ENCODE results near the genes ERBB2 and THRA.

GRCh38 chr17:39443401-39443913 lies 7.6 kb downstream of the MED1 start:
- RRBS: no CpG with 5 or more reads among the region's 1 CpG

DNA sequence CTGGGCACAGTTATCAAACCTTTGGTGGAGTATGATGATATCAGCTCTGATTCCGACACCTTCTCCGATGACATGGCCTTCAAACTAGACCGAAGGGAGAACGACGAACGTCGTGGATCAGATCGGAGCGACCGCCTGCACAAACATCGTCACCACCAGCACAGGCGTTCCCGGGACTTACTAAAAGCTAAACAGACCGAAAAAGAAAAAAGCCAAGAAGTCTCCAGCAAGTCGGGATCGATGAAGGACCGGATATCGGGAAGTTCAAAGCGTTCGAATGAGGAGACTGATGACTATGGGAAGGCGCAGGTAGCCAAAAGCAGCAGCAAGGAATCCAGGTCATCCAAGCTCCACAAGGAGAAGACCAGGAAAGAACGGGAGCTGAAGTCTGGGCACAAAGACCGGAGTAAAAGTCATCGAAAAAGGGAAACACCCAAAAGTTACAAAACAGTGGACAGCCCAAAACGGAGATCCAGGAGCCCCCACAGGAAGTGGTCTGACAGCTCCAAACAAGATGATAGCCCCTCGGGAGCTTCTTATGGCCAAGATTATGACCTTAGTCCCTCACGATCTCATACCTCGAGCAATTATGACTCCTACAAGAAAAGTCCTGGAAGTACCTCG lies 1.1 kb downstream of the CDK12 start:
- RRBS: 3% methylated on average over 5 of the region's 29 CpGs

GRCh38 chr17:39470862-39471910 lies 9.9 kb downstream of the CDK12 start:
- RRBS: no CpG with 5 or more reads among the region's 4 CpGs

DNA sequence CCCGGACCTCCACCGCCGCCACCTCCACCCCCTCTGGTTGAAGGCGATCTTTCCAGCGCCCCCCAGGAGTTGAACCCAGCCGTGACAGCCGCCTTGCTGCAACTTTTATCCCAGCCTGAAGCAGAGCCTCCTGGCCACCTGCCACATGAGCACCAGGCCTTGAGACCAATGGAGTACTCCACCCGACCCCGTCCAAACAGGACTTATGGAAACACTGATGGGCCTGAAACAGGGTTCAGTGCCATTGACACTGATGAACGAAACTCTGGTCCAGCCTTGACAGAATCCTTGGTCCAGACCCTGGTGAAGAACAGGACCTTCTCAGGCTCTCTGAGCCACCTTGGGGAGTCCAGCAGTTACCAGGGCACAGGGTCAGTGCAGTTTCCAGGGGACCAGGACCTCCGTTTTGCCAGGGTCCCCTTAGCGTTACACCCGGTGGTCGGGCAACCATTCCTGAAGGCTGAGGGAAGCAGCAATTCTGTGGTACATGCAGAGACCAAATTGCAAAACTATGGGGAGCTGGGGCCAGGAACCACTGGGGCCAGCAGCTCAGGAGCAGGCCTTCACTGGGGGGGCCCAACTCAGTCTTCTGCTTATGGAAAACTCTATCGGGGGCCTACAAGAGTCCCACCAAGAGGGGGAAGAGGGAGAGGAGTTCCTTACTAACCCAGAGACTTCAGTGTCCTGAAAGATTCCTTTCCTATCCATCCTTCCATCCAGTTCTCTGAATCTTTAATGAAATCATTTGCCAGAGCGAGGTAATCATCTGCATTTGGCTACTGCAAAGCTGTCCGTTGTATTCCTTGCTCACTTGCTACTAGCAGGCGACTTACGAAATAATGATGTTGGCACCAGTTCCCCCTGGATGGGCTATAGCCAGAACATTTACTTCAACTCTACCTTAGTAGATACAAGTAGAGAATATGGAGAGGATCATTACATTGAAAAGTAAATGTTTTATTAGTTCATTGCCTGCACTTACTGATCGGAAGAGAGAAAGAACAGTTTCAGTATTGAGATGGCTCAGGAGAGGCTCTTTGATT lies 69.7 kb downstream of the CDK12 start:
- RRBS: no CpG with 5 or more reads among the region's 20 CpGs

GRCh38 chr17:39642482-39643123 lies 5.7 kb downstream of the STARD3 start:
- RRBS: no CpG with 5 or more reads among the region's 7 CpGs

DNA sequence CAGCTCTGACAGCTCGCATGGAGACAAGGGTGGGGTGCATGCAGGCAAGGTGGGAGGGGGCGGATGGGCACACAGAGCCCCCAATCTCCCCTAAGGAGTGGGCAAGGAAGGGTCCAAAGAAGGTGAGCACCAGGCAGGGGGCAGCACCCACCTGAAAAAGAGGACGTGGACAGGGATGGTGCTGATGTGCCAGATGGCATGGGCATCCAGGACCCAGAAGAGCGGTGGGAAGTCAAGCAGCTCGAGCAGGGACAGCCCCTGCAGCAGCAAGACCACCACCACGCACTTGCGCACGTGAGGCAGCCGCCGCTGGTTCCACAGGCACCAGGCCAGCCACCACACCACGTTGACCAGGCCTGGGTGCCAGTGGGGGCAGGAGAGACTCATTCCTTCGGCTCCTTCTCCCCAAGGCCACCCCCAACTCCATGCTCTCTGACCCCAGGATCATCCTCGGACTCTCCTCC lies 4.7 kb downstream of the PNMT start:
- RRBS: no CpG with 5 or more reads among the region's 13 CpGs

- RRBS: no CpG with 5 or more reads among the region's 9 CpGs
Observed at GRCh38 chr17:39678321-39678981, 9.4 kb downstream of the PGAP3 start.

DNA sequence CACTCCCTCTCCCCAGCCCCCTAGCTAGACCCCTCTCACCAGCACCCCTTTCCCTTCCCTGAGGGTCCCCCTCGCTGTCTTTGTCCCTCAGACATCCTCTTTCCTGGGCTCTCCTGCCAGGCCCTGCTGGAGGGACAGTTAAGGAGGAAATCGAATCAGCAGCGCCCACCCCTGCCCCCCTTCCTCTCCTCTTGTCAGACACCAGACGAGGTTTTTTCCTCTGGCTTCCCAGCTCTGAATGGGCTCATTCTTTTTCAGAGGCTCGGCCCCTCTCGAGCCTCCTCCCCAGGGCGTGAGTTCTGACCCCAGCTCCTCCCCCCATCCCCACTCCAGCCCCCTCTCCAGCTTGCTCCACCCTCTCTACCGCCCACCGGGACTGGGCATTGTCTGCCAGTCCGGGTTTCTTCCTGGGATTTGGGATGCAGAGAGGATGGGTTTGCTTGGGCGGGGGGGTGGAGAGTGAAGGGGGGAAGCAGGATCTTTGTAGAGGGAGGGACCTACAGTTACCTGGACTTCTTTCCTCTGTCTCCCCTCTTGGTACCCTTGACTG lies 3.8 kb upstream of the ERBB2 start:
- RRBS: no CpG with 5 or more reads among the region's 11 CpGs

DNA sequence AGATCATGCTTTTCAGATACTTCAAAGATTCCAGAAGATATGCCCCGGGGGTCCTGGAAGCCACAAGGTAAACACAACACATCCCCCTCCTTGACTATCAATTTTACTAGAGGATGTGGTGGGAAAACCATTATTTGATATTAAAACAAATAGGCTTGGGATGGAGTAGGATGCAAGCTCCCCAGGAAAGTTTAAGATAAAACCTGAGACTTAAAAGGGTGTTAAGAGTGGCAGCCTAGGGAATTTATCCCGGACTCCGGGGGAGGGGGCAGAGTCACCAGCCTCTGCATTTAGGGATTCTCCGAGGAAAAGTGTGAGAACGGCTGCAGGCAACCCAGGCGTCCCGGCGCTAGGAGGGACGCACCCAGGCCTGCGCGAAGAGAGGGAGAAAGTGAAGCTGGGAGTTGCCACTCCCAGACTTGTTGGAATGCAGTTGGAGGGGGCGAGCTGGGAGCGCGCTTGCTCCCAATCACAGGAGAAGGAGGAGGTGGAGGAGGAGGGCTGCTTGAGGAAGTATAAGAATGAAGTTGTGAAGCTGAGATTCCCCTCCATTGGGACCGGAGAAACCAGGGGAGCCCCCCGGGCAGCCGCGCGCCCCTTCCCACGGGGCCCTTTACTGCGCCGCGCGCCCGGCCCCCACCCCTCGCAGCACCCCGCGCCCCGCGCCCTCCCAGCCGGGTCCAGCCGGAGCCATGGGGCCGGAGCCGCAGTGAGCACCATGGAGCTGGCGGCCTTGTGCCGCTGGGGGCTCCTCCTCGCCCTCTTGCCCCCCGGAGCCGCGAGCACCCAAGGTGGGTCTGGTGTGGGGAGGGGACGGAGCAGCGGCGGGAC lies at the start of gene ERBB2:
Gene ERBB2 (plus strand): TSS at position 544 of the 831 bp plus-strand sequence.
- RRBS: 2% methylated on average over 28 of the region's 43 CpGs

DNA sequence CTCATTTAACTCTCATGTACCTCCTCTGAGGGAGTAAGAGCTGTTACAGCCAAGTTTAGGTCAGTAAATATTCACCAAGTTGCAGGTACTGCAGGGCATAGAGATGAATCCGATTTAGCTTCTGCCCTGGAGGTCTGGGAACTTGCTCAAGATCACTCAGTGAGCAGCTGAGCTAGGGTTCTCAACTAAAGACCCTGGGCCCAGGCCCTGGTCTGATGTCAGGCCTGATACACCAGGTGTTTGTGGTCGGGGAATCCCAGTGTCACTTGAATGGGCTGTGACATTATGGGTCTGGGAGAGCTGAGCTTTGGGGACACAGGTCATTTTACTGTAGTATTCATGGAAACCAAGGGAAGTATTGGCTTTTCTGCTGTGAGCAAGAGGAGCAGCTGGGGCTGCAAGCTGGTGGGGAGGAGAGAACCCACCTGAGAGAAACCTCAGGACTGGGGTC lies 3.7 kb downstream of the ERBB2 start:
- RRBS: no CpG with 5 or more reads among the region's 2 CpGs

GRCh38 chr17:39713675-39713875 lies 13.7 kb downstream of the ERBB2 start:
- RRBS: no CpG with 5 or more reads among the region's 6 CpGs

DNA sequence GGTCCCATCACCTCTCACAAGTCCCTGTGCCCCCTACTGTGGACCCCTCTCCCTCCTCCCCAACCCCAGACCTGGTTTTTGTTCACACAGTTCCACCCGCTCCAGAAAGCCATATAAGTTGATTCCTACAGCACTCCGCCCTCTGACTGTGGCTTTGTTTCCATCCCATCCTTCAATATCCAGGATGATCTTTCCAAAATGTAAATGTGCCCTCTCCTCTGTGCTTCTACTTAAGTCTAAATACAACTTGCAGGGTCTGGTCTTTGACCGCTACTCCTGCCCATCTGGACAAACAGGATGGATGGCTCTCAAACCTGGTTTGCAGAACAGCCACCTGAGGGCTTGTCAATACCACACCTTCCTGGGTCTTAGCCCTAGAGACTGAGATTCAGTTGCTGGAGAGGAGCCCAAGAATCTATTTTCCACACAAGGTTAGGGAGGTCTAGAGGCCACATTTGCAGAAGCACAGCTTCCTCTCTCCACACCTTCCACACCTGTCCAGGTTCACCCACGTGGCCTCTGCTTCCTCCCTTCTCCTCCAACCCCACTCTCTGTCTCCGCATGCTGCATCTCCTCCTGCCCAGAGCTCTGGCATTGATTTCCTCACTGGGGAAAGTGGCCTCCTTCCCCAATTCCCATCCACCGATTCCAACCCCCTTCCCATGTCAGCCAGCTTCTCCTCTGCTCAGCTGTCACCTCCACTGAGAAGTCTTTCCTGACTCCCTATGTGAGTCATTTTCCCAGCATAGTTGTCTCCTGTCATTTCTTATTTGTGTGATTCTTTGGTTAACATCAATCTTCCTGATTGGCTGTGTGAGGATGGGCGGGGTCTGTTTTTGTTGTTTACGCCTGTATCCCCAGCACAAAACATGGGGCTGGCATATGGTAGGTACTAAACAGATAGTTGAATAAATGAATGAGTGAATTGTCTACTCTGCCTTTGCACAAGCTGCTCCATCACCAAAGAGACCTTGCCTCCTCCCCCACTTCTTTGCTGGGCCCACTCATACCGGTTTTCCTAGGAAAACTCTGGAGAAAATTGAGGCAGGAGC lies 1.7 kb upstream of the GRB7 start:
- RRBS: no CpG with 5 or more reads among the region's 9 CpGs

GRCh38 chr17:39753483-39753798 lies 15.7 kb downstream of the GRB7 start:
- RRBS: no CpG with 5 or more reads among the region's 6 CpGs

DNA sequence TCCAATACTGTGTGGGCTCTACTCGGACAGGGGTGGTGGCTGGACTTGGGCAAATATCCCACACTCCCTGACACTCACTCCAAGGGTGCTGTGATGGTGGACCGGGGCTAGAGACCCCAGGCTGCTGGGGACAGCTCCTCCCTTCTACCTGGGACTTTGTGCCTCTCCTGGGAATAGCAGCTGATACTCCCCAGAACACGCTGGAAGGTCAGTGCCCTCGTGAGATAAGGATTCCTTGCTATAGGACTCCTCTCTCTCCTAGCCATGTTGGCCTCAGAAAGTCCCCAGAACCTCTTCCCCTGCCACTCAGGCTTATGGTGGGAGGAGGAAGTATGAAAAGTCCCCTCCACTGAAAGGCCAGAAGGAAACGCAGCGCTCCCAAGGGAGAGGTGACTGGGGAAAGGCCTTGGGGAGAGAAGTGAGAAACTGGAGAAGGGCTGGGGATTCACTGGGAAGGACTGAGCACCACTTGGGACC lies 1.8 kb upstream of the GSDMB start:
- RRBS: no CpG with 5 or more reads among the region's 6 CpGs

DNA sequence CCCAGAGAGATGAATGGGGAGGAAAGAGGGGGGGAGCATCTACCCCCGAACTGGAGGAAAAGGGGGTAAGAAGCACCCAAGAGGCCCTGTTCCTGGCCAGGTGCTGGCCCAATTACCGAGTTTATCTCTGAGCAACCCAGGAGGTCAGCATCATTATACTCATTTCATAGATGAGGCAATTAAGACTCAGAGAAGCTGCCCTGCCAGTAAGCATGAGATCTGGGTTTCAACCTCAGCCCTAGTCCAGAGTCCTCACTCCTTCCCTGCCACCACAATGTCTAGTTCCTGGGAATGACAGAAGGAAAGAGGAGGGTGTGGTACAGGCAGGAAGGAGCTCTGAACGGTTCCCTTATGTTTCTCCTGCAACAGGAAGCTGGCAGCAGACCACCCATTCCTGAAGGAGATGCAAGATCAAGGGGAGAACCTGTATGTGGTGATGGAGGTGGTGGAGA lies 7.3 kb downstream of the GSDMA start:
- RRBS: no CpG with 5 or more reads among the region's 3 CpGs

DNA sequence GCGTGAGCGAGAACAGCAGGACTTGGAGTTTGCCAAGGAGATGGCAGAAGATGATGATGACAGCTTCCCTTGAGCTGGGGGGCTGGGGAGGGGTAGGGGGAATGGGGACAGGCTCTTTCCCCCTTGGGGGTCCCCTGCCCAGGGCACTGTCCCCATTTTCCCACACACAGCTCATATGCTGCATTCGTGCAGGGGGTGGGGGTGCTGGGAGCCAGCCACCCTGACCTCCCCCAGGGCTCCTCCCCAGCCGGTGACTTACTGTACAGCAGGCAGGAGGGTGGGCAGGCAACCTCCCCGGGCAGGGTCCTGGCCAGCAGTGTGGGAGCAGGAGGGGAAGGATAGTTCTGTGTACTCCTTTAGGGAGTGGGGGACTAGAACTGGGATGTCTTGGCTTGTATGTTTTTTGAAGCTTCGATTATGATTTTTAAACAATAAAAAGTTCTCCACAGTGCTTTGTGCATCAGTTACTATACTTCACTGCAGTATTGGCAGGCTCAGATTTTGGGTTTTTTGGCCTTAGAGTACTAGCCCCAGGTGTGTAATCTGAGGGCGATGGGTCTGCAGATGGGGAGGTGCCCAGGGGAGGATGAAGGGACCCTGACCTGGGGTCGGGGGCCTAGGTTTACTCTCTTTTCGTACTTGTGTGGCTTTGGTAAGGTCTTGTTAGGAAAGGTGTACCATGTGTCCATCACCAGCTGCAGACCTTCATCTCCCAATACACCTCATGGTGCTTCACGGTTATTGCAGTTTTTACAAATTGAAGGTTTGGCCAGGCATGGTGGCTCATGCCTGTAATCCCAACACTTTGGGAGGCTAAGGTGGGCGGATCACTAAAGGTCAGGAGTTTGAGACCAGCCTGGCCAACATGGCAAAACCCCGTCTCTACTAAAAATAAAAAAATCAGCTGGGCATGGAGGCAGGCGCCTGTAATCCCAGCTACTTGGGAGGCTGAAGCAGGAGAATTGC lies 17.2 kb downstream of the PSMD3 start:
- RRBS: 25% methylated on average over 2 of the region's 13 CpGs

DNA sequence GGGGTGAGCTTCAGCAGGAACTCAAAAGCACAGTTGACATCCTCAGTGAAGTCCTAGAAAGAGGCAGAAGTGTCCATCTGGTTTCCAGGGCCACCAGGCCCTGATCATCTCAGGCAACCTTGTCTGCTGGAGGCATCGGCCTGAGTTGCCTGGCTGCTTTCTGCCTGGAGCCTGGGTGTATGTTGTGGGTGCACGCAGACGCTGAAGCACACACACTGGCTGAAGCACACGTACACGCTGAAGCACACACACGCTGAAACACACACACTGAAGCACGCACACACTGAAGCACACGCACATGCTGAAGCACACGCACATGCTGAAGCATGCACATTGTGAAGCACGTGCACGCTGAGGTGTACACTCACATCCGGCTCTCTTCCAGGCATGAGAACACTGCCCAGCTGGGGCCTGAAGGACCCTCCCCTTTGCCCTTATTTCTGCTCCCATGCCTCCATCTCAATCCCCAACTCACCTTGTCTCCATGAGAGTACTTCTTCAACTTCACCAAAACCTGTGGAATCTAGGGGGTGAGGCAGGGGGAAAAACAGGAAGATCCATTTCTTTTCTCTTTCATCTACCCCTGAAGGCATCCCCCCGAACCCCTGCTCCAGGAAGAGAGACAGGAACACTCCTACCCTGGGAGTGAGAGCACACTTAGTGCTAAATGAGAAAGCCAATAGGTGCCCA lies 16.5 kb downstream of the CSF3 start:
- RRBS: no CpG with 5 or more reads among the region's 13 CpGs

GRCh38 chr17:40062629-40063596 lies at the start of gene THRA:
THRA (plus strand) TSS chr17:40062965.
- RRBS: 2% methylated on average over 66 of the region's 106 CpGs

- RRBS: no CpG with 5 or more reads among the region's 12 CpGs
Observed at GRCh38 chr17:40063895-40064682, 1.3 kb downstream of the THRA start.

GRCh38 chr17:40094658-40095820 lies 5.3 kb downstream of the NR1D1 start:
- RRBS: 27% methylated on average over 1 of the region's 33 CpGs

Data from aortic smooth muscle cell (primary cell).